ENCODE data around the genes ASB11 and CDKL5.

- PRO-cap = no peak
CAGE:
- cytosol, long polyA minus RNA = no peak
- cytosol, long polyA plus RNA = no peak
- long polyA plus RNA = no peak
- nucleus, long polyA minus RNA = no peak
- nucleus, long polyA plus RNA = no peak
These were observed 16.6 kb downstream of the TRAPPC2 start for GRCh38 chrX:13717683-13718345.

- PRO-cap = bidirectional peak, plus-strand start at chrX:13735014, minus-strand start at chrX:13735016
CAGE:
- cytosol, long polyA minus RNA = no peak
- cytosol, long polyA plus RNA = no peak
- long polyA plus RNA = no peak
- nucleus, long polyA minus RNA = no peak
- nucleus, long polyA plus RNA = no peak
These were observed 509 bp downstream of the OFD1 start for GRCh38 chrX:13734966-13735548.

- PRO-cap = no peak
CAGE:
- cytosol, long polyA minus RNA = no peak
- cytosol, long polyA plus RNA = no peak
- long polyA plus RNA = no peak
- nucleus, long polyA minus RNA = no peak
- nucleus, long polyA plus RNA = no peak
These were observed 32.3 kb downstream of the OFD1 start for GRCh38 chrX:13766623-13767374.

DNA sequence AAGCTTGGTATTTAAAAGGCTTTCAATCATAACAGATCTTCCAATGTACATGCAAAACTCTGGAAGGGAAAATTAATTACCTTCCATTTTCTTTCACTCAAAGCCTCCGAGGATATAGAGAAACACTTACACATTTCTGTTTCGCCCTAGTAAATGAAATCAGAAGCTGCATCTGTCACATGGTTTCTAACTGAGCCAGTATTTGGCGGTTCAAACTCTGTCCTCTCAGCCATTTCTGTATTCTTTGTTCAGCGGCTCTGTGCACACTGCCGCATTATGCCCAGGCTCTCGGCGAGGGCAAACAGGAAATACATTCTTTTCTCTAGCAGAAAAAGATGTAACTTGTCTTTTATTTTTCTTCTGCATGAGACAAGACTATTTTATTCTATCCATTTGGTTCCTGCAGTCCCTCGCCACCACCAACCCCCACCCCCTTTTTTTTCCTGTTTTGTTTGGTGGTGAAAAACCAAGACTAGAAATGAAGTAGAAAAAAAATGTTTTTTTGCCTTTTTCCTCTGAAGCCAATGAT lies 71.4 kb upstream of the GPM6B start:
- PRO-cap = no peak
CAGE:
- cytosol, long polyA minus RNA = no peak
- cytosol, long polyA plus RNA = no peak
- long polyA plus RNA = no peak
- nucleus, long polyA minus RNA = no peak
- nucleus, long polyA plus RNA = no peak

DNA sequence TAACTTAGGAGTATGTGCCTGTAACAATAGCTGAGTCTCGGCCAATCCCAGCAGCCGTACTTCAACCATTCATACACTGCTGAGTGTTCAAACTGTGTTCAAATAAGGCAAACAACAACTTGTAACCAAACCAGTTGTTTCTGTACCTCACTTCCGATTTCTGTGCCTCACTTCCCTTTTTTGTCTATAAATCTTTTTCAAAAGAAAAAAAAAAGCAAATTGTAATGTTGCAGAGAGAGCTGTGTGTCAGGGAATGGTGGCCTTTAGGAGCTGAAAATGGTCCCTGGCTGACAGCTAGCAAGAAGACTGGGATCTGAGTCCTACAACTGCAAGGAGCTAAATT lies 45.9 kb downstream of the GEMIN8 start:
- PRO-cap = no peak
CAGE:
- cytosol, long polyA minus RNA = no peak
- cytosol, long polyA plus RNA = no peak
- long polyA plus RNA = no peak
- nucleus, long polyA minus RNA = no peak
- nucleus, long polyA plus RNA = no peak

DNA sequence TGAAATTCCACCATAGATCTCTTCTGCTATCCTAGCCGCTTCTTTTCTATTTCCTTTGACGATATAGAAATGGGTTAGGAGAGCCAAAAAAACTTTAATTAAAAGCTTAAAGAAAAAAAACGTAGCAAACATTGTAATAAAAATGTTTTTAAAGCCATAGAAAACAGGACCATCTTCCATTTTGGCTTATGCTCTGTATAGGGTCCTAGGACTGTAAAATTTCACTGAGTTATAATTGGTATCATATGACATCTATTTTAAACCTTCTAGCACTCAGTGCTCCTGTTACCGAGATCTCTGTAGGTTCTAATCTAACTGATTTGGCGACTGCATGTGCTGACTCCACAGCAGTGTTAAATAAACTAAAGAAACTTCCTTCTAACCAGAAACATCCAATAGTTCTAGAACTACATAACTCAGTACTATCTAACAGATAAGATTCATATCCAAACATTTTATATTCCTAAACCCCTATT lies at the start of gene ASB11:
ASB11 (minus strand) TSS at position 215 of the 476 bp plus-strand sequence.
- PRO-cap = no peak
CAGE:
- cytosol, long polyA minus RNA = no peak
- cytosol, long polyA plus RNA = no peak
- long polyA plus RNA = no peak
- nucleus, long polyA minus RNA = no peak
- nucleus, long polyA plus RNA = no peak

GRCh38 chrX:15335963-15336485 lies 701 bp upstream of the PIGA start:
- PRO-cap = no peak
CAGE:
- cytosol, long polyA minus RNA = no peak
- cytosol, long polyA plus RNA = no peak
- long polyA plus RNA = no peak
- nucleus, long polyA minus RNA = no peak
- nucleus, long polyA plus RNA = no peak

- PRO-cap = no peak
CAGE:
- cytosol, long polyA minus RNA = no peak
- cytosol, long polyA plus RNA = no peak
- long polyA plus RNA = no peak
- nucleus, long polyA minus RNA = no peak
- nucleus, long polyA plus RNA = no peak
These were observed 29.7 kb downstream of the BMX start for GRCh38 chrX:15530220-15530820.

- PRO-cap = no peak
CAGE:
- cytosol, long polyA minus RNA = no peak
- cytosol, long polyA plus RNA = no peak
- long polyA plus RNA = start-site peak on the plus strand at chrX:15799884-15799943, 23 and 23 reads in 2 replicates
- nucleus, long polyA minus RNA = no peak
- nucleus, long polyA plus RNA = start-site peak on the plus strand at chrX:15799838-15799893, 21 and 23 reads in 2 replicates
These were observed 9.4 kb downstream of the ZRSR2 start for GRCh38 chrX:15799654-15800086.

- PRO-cap = no peak
CAGE:
- cytosol, long polyA minus RNA = no peak
- cytosol, long polyA plus RNA = no peak
- long polyA plus RNA = no peak
- nucleus, long polyA minus RNA = no peak
- nucleus, long polyA plus RNA = no peak
These were observed 36.8 kb upstream of the AP1S2 start for GRCh38 chrX:15891395-15891914.

DNA sequence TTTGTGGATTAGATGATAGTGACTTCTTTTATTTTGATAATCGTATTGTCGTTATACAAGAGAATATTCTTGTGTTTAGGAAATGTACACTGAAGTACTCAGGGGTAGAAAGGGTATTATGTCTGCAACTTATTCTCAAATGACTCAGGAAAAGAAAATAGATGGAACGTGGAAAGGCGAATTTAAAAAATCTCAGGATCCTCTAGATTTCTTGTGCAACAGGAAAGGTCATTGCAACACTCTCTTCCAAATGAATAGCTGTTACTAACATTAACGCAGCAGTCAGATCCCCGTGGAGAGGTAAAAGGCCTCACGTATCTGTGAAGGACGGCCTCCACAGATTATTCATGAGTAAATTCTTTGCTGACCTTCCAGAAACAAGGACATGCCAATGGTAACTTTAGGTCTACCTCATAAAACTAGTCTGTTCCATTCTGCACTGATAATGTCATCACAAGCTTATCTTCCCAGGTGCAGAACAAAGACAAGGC lies 16.2 kb upstream of the REPS2 start:
- PRO-cap = no peak
CAGE:
- cytosol, long polyA minus RNA = no peak
- cytosol, long polyA plus RNA = no peak
- long polyA plus RNA = no peak
- nucleus, long polyA minus RNA = no peak
- nucleus, long polyA plus RNA = no peak

DNA sequence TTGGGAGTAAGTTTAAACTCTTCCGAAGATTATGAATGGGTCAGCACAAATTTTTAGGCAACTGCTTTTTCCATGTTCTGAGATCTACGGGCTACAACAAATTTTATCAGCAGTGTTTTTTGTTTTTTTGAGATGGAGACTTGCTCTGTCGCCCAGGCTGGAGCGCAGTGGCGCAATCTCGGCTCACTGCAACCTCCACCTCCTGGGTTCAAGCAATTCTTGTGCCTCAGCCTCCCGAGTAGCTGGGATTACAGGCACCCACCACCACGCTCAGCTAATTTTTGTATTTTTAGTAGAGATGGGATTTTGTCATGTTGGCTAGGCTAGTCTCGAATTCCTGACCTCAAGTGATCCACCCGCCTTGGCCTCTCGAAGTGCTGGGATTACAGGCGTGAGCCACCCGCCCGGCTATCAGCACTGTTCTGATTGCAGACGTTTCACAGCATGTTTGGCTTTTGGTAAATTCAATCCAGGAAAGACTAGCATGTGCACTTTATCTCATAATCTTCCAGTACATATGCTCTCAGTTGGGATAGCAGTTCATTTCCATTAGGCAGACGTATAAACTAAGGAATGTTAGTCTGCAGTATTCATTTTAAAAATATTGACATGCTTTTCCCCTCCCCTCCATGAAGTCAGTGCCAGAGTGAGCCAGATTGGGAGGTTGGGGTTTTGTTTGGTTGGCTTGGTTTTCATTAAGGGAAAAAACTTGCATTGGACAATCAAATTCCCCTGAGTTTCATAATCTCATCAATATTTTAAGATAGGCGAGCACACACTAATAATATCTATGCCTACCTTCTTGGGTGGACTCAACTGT lies 202.9 kb downstream of the REPS2 start:
- PRO-cap = no peak
CAGE:
- cytosol, long polyA minus RNA = no peak
- cytosol, long polyA plus RNA = no peak
- long polyA plus RNA = no peak
- nucleus, long polyA minus RNA = no peak
- nucleus, long polyA plus RNA = no peak

GRCh38 chrX:17414252-17414862 lies 39.4 kb downstream of the NHS start:
- PRO-cap = no peak
CAGE:
- cytosol, long polyA minus RNA = no peak
- cytosol, long polyA plus RNA = no peak
- long polyA plus RNA = no peak
- nucleus, long polyA minus RNA = no peak
- nucleus, long polyA plus RNA = no peak

GRCh38 chrX:17848713-17849208 lies 12.3 kb downstream of the RAI2 start:
- PRO-cap = no peak
CAGE:
- cytosol, long polyA minus RNA = no peak
- cytosol, long polyA plus RNA = no peak
- long polyA plus RNA = no peak
- nucleus, long polyA minus RNA = no peak
- nucleus, long polyA plus RNA = no peak

DNA sequence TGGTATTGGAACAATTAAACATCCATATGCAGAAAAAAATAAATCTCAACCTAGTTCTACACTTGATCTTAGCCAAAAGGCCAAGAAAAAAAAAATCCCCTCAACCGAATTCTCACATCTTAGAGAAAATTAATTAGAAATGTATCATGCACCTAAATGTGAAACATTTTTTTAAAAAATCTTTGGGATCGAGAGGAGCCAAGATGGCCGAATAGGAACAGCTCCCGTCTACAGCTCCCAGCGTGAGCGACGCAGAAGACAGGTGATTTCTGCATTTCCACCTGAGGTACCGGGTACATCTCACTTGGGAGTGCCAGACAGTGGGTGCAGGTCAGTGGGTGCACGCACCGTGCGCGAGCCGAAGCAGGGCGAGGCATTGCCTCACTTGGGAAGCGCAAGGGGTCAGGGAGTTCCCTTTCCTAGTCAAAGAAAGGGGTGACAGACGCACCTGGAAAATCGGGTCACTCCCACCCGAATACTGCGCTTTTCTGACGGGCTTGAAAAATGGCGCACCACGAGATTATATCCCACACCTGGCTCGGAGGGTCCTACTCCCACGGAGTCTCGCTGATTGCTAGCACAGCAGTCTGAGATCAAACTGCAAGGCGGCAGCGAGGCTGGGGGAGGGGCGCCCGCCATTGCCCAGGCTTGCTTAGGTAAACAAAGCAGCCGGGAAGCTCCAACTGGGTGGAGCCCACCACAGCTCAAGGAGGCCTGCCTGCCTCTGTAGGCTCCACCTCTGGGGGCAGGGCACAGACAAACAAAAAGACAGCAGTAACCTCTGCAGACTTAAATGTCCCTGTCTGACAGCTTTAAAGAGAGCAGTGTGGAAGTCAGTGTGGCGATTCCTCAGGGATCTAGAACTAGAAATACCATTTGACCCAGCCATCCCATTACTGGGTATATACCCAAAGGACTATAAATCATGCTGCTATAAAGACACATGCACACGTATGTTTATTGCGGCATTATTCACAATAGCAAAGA lies 116.3 kb downstream of the BEND2 start:
- PRO-cap = no peak
CAGE:
- cytosol, long polyA minus RNA = no peak
- cytosol, long polyA plus RNA = no peak
- long polyA plus RNA = no peak
- nucleus, long polyA minus RNA = no peak
- nucleus, long polyA plus RNA = no peak

DNA sequence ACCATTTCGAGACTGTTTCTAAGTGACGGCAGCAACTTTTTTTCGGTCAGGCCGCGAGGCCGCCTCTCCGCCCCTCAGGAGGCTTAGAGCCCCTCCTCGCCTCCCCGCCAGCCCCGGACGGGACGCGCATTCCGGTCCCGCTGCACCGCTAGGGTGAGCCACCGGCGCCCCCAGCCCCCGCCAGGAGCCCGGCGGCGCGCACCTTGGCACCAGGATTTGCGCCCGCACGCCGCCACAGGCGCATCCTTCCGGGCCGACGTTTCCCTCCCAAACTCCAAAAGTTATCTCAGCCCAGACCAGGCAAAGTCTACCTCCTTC lies 648 bp downstream of the SCML2 start:
- PRO-cap = no peak
CAGE:
- cytosol, long polyA minus RNA = no peak
- cytosol, long polyA plus RNA = no peak
- long polyA plus RNA = no peak
- nucleus, long polyA minus RNA = no peak
- nucleus, long polyA plus RNA = no peak

DNA sequence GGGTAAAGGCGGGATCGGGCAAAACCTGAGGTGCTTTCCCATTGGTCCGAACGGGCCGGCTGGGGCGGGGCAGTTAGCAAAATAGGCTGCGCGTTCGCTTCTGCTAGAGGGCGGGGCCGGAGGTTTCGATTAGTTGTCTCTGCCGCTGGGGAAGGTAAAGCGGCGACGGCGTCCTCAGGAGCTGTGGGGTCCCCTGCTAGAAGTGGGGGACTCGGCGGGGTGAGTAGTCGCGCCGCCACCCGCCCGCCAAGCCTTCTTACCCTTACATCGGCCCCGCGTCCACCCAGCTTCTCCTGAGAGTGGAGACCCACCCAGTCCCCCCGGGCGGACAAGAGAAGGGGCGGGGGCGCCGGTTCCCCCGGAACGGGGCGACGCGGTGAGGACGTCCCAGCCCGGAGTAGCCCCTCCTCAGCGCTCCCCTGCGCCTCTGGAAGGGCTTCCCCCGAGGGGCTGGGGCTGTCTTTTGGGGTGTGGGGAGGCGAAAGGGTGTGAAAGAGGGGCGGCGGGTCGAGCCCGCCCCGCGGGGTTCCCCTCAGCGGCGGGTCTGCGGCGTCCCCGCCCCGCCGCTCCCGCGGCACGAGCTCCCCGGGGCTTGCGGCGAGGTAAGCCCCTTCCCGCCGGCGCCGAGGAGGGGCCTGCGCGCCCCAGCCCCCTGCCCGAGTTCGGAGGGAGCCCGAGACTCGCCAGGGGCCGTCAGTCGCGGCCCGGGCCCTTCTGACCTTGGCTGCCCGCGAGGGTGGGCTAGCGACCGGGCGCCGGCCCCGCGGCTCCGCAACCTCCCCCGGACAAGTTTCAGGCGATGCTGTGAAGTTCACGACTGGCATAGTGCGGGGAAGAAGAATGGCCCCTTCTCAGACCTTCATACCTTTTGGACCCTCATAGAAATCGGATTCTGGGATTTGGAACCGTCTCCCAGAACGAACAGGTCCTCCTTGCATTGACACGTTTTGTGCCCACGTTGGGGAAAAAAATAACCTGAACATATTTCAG lies at the start of gene CDKL5:
CDKL5 (plus strand) TSS at position 132 of the 990 bp plus-strand sequence.
- PRO-cap = bidirectional peak, plus-strand start at position 132 of the sequence, minus-strand start outside the sequence
CAGE:
- cytosol, long polyA minus RNA = start-site peak on the plus strand centred at position 130 of the sequence, 5 bp wide, 15 reads
- cytosol, long polyA plus RNA = no peak
- long polyA plus RNA = no peak
- nucleus, long polyA minus RNA = start-site peak on the plus strand centred at position 129 of the sequence, 9 bp wide, 109 reads
- nucleus, long polyA plus RNA = start-site peak on the plus strand centred at position 117 of the sequence, 82 bp wide, 26 and 30 reads in 2 replicates

GRCh38 chrX:18885512-18886014 lies 98.4 kb downstream of the PHKA2 start:
- PRO-cap = no peak
CAGE:
- cytosol, long polyA minus RNA = no peak
- cytosol, long polyA plus RNA = no peak
- long polyA plus RNA = no peak
- nucleus, long polyA minus RNA = no peak
- nucleus, long polyA plus RNA = no peak

DNA sequence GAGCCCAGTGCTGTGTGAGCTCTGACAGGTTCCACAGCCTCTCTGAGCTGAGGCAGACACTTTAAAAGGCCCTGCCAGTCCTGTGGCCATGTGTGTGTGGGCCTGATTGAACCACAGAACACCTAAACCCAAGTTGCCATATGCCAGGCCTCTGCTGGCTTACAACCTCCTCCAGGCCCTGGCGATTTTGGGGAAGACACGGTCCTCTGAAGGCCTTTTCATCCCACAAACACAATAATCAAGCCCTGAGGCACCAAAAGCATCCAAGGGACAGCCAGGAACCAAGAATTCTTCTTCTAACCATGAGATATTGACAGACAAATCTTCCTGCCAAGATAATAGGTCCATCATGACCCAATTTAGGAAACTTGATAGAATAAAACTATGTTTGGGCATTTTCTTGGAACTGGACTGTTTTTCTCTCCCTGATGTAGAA lies 49.0 kb downstream of the PHKA2 start:
- PRO-cap = no peak
CAGE:
- cytosol, long polyA minus RNA = no peak
- cytosol, long polyA plus RNA = no peak
- long polyA plus RNA = no peak
- nucleus, long polyA minus RNA = no peak
- nucleus, long polyA plus RNA = no peak

GRCh38 chrX:19800817-19801403 lies 86.5 kb downstream of the SH3KBP1 start:
- PRO-cap = no peak
CAGE:
- cytosol, long polyA minus RNA = no peak
- cytosol, long polyA plus RNA = no peak
- long polyA plus RNA = no peak
- nucleus, long polyA minus RNA = no peak
- nucleus, long polyA plus RNA = no peak

Data from endothelial cell of umbilical vein (primary cell).